Epidermal melanocyte (primary cell): ENCODE data around the gene NTN1.

- RRBS = no CpG with 5 or more reads among the region's 12 CpGs
Measured at GRCh38 chr17:8934881-8935766, 30.4 kb downstream of the PIK3R5 start.

GRCh38 chr17:8946614-8947071, 18.9 kb downstream of the PIK3R5 start:
- RRBS = no CpG with 5 or more reads among the region's 7 CpGs

DNA sequence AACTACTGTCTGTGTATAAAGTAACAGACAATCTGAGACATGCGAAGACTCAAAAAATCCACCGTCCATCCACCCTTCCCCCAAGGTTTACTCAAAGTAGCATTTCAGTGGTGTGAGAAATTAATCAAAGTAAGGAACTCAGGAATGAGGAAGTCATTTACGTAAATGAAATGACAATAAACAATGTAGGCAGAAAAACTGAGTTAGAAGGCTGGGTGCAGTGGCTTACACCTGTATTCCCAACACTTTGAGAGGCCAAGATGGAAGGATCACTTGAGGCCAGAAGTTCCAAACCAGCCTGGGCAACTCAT, 19.7 kb upstream of the NTN1 start:
- RRBS = no CpG with 5 or more reads among the region's 3 CpGs

GRCh38 chr17:9003447-9004045, 17.8 kb upstream of the NTN1 start:
- RRBS = 4% methylated on average over 28 of the region's 70 CpGs

- RRBS = 3% methylated on average over 81 of the region's 123 CpGs
Measured at GRCh38 chr17:9020984-9021967, at the start of gene NTN1. NTN1 (plus strand) TSS chr17:9021510.

GRCh38 chr17:9239138-9239766, 217.9 kb downstream of the NTN1 start:
- RRBS = no CpG with 5 or more reads among the region's 24 CpGs

- RRBS = no CpG with 5 or more reads among the region's 7 CpGs
Measured at GRCh38 chr17:9248091-9248417, 226.7 kb downstream of the NTN1 start.

DNA sequence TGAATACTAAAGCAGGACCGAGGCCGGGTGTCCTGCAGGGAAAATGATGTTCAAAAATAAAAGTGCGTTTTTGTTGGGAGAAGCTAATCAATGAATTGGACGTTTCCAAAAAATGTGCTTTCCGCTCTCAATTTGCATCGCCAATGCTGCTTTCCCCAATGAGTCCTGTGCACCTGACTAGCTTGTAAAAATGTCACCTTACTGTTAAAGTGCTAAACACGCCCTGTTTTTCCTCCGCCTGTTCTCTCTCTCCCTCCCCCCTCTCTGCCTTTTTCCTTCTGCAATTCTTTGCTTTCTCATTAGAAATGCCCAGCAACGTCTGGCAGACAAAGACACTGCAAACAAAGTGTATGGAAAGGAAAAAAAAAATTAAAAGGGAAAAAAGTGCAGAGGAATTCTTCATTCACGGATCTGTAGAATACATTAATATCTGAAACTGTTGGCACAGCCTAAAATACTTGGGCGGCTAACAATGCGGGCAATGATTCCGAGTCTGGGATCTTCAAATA, 244.0 kb downstream of the STX8 start:
- RRBS = no CpG with 5 or more reads among the region's 13 CpGs

DNA sequence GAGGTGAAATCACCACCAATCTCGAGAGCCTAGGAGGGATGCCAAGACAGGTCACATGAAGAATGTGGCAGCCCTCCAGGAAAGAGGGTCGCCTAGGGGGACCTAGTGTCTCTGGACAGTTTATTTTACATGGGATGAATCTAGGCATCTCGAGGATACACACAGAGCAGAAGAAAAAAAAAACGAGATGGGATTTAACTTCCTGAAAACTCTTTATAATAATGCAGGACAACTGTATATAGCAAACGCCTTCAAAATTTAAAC, 5.3 kb upstream of the RCVRN start:
- RRBS = no CpG with 5 or more reads among the region's 5 CpGs

- RRBS = 9% methylated on average over 3 of the region's 10 CpGs
Measured at GRCh38 chr17:9974259-9974841, 69.3 kb upstream of the RCVRN start.

DNA sequence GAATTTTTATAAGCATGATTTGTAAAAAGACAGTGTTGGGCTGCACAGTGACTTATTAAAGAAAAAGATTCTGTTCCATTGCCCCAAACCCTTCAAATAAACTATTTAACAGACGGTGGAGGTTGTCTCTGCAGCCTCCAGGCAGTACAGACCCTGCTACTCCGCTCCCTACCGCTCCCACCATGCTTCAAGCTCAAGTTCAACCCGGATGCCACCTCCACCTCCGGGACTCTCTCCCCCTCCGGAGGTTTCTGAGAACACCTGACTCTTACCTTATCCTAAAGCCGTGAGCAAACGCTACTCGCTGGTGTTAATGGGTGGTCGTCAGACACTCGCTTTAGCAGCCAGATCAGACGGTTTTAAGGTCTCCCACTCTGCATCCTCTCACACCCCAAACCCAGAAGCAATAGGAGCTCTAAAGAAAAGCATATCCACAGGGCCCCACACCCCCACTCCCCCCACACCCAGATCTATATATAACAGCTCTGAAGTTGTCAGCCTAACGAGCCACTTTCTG, 120.9 kb upstream of the RCVRN start:
- RRBS = no CpG with 5 or more reads among the region's 13 CpGs

DNA sequence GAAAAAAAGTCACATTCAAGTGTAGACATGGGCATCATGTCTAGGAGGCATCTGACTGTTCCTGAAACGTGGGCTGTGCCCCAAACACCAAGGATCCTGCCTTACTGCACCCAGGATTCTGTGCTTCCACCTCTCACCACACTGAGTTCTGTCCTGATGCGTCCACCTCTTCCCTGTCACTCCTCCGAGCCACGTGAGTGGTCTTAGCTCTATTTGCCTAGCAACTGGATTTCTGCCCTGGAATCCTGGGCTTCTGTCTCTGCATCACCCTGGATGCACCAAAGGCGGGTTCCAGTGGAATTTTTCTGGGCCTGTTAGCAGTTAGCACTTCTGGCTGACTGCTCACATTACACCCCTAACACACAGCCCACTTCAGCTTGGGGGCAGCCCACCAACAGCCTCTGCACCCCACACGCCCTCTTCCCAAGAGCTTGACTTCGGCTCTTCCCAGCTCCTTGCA, 129.6 kb upstream of the RCVRN start:
- RRBS = no CpG with 5 or more reads among the region's 7 CpGs

DNA sequence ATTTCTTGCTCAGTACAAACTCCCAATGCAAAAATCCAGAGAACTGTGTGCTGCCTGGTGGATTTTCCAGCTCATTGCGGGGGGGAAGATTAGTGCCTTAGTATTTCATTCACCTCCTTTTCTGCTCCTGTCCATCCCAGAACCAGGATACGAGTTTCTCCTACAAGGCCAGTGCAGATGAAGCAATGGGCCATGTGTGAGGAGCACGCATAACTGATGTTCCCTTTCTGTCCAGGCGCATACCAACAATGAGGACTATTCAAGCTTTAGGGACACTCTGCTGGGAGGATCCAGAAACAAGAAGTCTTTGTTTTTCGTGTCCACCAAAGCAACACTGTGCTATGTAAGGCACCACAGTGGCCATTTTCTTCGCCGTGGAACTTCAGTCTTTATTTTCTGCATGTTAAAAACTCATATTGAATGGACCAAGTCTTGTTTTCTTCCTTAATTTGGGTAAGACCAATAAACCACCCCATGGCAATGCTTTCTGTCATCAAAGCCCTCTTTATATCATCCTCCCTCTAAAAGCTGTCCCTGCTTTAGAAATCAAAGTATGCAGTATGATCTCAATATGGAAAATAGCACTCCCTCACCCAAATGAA, 143.9 kb upstream of the RCVRN start:
- RRBS = no CpG with 5 or more reads among the region's 7 CpGs

DNA sequence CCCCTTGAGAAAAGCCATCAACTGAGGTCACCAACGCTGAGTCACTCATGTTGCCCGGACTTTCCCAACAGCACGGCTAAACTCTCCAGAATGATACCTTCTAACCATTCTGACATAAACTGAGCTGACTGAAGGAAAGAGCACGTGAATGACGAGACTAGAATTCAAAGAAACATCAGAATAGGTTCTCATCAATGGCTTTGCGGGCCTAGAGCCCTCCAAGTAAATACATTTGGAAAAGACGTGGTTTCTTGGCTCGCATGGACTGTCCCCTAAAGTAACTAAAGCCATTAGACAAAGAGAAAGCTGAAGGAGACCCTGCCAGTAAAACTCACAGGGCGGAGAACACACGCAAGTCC, 146.2 kb upstream of the RCVRN start:
- RRBS = no CpG with 5 or more reads among the region's 10 CpGs

GRCh38 chr17:10062688-10063461, 135.5 kb downstream of the GAS7 start:
- RRBS = no CpG with 5 or more reads among the region's 14 CpGs

DNA sequence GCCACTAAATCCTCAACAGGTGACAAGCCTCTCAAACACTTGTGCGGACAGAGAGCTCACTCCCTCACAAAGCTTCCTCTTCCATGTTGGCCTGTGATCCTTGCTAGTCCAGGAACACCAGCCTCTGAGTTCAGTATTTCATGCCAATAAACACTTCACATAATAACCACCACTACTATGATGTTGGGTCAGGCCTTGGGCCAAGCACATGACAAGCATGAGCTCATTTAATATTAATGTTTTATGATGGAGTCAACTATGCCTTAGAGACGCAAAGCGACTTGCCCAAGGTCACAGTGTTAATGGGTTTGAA, 129.1 kb downstream of the GAS7 start:
- RRBS = no CpG with 5 or more reads among the region's 3 CpGs

GRCh38 chr17:10074444-10074940, 123.9 kb downstream of the GAS7 start:
- RRBS = no CpG with 5 or more reads among the region's 5 CpGs

- RRBS = no CpG with 5 or more reads among the region's 12 CpGs
Measured at GRCh38 chr17:10114894-10115759, 83.3 kb downstream of the GAS7 start.

GRCh38 chr17:10289975-10290464, 82.8 kb downstream of the MYH13 start:
- RRBS = no CpG with 5 or more reads among the region's 2 CpGs

GRCh38 chr17:10415497-10416022, 6.2 kb downstream of the MYH8 start:
- RRBS = no CpG with 5 or more reads among the region's 7 CpGs